Jejunum (tissue), 1 donor: ENCODE data around the genes FAM9A and TBL1X.

DNA sequence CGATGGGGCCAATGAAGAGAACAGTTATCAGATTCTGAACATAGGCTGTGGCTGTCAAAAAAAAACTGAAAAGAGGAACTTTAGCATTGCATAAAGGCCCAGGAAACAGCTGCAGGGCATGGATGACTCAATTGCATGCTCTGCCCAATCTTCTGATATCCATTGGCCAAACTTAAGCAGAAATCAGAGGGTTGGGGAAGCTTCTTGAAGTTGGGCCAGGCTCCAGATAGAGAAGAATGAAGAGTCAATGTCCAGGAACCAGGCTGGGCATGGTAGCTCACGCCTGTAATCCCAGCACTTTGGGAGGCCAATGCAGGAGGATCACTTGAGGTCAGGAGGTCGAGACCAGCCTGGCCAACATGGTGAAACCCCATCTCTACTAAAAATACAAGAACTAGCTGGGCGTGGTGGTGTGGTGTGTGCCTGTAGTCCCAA, 1222.5 kb upstream of the PRKX start:
- PRO-cap: no peak

GRCh38 chrX:5725845-5726554, 502.7 kb downstream of the NLGN4X start:
- PRO-cap: no peak

DNA sequence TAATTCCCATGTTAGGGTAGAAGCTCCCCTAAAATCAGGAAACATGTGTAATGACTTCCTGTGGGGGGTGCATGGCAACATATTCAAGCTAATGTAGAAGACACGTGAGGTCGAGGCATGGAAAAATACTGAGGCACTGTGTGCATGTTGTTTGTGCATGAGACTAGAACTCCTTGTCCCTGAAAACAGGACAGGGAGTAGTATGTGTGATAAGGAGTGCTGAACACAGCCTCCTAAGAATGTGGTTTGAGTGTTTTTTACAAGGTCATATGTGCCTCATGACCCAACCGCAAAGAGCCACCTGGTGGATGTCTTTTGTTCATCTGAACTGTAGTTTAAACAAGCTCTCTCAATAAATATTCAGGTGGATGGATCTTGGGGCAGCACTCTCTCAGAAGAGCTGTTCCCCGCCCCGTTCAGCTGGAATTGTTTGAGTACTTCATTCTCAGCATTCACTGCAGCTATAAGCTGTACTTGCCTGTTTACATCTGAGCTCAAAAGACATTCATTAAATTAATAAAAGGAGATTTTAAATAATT, 226.6 kb downstream of the NLGN4X start:
- PRO-cap: no peak

- PRO-cap: no peak
These were observed 2.6 kb downstream of the NLGN4X start for GRCh38 chrX:6225900-6226591.

- PRO-cap: no peak
These were observed 76.2 kb upstream of the STS start for GRCh38 chrX:7071283-7071767.

- PRO-cap: no peak
These were observed 63.4 kb upstream of the STS start for GRCh38 chrX:7083976-7084605.

GRCh38 chrX:7109890-7110279, 37.6 kb upstream of the STS start:
- PRO-cap: no peak

DNA sequence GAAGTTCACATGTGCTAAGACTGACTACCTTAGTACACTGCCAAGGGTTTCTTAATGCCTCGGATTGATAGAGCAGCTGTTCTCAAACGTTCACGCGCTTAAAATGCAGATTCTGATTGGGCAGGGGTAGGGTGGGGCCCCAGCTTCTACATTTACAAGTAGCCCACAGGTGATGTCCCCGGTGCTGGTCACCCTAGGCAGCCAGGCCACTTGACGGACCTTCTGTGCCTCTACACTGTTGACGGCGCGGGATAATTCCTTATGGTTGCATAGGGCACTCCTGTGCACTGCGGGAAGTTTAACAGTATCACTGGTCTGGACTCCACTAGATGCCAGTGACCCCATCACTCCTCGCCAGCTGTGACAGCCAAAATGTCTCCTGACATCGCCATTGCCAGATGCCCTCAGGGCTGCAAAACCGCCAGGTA, 390 bp upstream of the STS start:
- PRO-cap: no peak

GRCh38 chrX:7709921-7710334, 133.0 kb upstream of the VCX start:
- PRO-cap: no peak

DNA sequence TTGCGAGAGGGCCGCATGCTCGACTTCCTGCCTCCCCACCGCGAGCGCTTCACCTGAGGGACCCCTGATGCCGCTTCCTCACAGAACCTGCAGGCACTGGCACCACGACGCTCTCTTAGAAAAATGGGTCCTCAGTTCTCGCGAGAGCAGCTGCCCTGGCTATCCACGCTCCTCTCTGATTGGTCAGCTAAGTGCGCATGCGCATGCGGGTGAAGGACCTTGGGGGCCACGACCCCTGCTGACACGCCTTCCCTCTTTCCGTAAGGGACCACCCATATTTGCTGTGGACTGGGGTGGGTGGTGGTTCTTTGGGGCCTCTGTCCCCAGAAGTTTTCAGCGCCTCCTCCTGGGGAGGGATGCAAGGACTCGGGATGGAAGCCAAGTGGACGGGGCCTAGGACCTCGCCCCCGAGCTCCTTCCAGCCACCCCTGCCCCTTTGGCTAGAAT, at the start of gene FAM9A:
TSS of gene FAM9A (minus strand) at position 126 of the 447 bp plus-strand sequence.
- PRO-cap: no peak

- PRO-cap: no peak
These were observed 45.4 kb downstream of the FAM9B start for GRCh38 chrX:8988327-8989059.

GRCh38 chrX:9336334-9336641, 128.6 kb upstream of the TBL1X start:
- PRO-cap: no peak

- PRO-cap: no peak
These were observed 124.5 kb upstream of the TBL1X start for GRCh38 chrX:9340289-9340847.

- PRO-cap: no peak
These were observed 112.6 kb upstream of the TBL1X start for GRCh38 chrX:9352239-9352751.

- PRO-cap: no peak
These were observed 96.5 kb upstream of the TBL1X start for GRCh38 chrX:9368324-9368764.

DNA sequence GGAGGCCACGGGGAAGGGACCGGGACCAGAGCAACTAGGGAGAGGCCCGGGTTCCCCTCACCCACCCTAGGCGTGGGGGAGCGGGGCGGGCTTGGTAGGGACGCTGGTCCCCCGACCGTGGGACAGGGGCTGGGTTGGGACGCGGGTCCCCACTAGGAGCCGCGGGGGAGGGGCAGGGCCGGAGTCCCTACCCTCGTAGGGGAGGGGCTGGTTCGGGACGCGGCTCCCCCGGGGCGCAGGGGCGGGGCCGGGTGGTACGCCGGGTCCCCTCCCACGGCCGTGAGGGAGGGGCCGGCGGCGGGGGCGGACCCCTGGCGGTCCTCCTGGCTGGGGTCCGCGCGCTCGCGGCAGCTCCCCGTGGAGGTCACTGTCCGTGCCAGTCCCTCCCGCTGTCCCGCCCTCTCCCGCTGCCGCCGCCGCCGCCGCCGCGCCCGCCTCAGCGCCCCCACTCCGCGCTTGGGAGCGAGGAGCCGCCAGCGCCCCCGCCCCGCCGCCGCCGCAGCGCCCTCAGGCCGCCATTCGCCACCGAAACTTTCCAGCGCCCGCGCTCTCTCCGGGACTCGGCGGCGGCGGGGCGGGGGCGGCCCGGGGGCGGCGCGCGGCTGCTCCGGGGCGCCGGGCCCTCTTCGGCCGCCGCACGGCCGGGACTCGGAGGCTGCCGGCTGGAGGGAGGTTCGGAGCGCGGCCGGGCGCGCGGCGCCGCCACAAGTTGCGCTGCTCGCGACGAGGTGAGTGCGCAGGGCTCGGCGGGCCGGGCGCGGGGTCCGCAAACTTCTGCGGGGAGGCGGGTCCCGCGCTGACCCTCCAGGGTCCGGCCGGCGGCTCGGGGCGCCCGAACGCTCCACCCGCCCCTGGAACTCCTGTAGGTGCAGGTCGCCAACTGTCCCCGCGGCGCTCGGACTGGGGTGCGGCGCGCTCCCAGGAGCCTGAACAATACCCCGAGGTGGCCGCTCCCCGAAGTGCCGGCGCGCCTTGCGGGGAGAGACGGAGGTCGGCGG, at the start of gene TBL1X:
TSS of gene TBL1X (plus strand) at position 339 of the 998 bp plus-strand sequence.
- PRO-cap: unidirectional peak, plus-strand start at position 280 of the sequence; bidirectional peak, plus-strand start at position 350 of the sequence, minus-strand start at position 366 of the sequence; bidirectional peak, plus-strand start at position 718 of the sequence, minus-strand start at position 524 of the sequence

DNA sequence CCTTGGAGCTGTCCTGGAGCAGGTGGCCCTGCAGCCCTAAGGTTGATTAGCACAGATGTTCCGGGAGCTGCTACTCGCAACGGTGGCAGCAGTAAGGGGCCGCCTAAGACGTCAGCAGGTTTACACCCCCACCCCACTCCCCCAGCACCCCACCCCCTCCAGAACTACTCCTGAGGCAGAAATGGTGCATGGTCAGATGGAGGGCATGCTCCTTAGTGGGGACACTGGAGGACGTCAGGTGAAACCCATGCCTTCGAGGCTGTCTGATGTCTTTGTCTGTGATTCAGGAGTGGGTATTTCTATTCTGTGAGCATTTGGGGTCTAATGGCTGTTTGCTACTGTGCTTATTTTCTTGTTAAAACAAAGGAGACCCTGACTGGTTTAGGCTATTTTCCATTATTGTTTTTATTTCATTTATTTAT, 88.5 kb upstream of the CLDN34 start:
- PRO-cap: no peak

DNA sequence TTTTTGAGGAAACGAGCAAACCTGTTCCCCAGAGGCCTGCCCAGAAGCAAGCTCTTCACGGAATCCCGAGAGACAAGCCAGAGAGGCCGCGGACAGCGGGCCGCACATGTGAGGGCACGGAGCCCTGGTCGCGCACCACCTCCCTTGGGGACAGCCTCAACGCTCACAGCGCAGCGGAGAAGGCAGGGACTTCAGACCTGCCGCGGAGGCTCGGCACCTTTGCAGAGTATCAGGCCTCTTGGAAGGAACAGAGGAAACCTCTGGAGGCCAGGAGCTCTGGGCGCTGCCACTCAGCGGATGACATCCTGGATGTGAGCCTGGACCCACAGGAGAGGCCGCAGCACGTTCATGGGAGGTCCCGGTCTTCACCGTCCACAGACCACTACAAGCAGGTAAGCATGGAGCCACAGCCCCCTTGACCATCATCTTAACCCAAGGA, 70.8 kb upstream of the CLDN34 start:
- PRO-cap: no peak

GRCh38 chrX:9927951-9928499, 39.1 kb upstream of the CLDN34 start:
- PRO-cap: no peak

- PRO-cap: no peak
These were observed 93.7 kb upstream of the CLCN4 start for GRCh38 chrX:10062822-10063790.